Placental pericyte (primary cell): Measurements from ENCODE around the gene STX12.

DNA sequence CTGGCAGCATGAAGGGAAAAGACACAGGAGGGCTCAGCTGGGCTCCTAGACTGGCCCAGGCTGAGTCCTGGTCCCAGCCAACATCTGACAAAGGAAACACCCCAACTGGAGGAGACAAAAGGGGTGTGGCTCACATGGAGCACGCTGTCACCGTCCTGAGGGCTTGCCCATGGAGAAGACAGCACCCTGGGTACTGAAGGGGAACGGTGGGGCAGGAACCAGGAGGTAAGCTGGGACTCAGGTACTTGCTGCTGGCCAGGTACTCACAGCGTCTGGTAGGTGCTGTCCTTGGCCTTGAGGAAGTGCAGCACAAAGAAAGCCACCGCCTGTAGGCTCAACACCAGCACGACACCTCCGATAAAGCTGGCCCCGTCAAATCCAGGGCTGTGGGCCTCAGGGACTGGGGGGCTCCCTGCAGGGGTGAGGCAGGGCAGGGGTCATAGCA lies 3.3 kb downstream of the CD164L2 start:
- CAGE, long polyA plus RNA: no peak

DNA sequence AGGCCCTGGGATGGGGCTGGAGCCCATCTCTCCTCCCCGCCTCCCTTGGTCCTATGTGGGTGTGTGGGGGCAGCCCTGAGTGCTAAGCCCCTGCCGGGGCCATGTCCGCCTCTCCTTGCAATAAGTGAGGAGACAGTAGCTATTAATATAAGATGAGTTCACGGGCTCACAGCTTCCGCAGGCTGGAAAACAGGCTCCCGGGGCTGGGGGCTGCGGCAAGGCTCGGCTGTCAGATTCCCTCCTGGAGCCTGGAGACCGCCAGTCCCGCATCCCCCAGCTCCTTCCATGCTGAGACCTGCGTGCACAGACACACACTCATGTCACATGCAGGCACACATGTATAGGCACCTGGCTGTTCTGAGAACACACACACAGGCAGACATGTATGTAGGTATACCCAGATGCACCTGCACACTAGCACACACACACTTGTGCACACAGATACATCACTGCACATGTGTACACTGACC lies 7.2 kb downstream of the GPR3 start:
- CAGE, long polyA plus RNA: no peak

DNA sequence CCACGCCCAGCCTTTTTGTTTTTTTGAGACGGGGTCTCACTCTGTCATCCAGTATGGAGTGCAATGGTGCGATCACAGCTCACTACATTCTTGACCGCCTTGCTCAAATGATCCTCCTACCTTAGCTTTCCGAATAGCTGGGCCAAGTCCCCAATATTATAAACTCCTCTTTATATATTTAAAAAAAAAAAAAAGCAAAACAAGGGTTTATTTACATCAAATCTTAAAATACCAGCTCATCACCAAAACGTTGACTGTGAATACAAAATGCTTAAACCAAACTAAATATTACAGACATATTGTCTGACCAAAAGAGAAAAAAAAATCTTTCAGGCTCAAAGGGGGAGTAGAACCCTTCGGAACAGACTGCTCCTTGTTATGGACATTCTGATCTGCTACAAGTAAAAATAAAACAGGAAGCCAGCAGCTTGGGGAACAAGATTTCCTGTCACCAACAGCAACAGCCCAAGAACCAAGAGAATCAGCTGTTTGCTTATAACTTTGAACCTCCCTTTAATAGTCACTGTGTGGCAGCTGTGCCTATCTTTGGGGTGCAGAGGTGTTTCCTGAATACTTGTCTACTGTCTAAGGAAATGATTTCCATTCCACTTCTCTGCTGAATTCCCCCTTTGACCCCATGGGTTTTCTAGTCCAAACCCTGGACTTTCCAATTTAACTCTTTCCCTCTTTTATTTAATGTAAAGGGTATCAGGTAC lies 38.4 kb downstream of the GPR3 start:
- CAGE, long polyA plus RNA: no peak

DNA sequence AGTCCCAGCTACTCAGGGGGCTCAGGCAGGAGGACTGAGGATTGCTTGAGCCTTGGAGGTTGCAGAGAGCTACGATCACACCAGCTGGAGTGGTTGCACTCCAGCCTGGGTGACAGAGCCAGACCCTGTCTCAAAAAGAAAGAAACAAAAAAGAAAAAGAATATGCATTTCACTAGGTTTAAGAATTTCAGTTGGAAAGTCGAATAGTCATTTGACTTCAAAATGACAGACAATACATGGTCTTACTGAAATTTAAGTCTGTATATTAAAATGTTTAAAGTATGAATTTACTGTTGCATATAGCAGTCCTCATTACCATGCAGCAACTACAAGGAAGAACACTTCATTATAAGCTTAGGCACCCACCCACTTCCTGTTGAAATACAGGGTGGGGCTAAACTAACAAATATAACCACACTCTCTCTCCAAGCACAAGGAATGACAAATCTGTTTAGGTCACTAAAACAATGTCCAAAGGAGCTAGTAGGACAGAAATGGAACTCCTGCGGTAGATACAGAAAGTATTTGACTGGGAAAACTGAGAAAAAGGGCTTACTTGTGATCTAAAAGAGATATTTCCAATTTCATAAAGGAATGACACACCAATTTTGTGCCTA lies 44.0 kb downstream of the GPR3 start:
- CAGE, long polyA plus RNA: no peak

- CAGE, long polyA plus RNA: no peak
These were observed 44.7 kb downstream of the WASF2 start for GRCh38 chr1:27445009-27446000.

GRCh38 chr1:27488007-27489064 lies 1.6 kb downstream of the WASF2 start:
- CAGE, long polyA plus RNA: no peak

DNA sequence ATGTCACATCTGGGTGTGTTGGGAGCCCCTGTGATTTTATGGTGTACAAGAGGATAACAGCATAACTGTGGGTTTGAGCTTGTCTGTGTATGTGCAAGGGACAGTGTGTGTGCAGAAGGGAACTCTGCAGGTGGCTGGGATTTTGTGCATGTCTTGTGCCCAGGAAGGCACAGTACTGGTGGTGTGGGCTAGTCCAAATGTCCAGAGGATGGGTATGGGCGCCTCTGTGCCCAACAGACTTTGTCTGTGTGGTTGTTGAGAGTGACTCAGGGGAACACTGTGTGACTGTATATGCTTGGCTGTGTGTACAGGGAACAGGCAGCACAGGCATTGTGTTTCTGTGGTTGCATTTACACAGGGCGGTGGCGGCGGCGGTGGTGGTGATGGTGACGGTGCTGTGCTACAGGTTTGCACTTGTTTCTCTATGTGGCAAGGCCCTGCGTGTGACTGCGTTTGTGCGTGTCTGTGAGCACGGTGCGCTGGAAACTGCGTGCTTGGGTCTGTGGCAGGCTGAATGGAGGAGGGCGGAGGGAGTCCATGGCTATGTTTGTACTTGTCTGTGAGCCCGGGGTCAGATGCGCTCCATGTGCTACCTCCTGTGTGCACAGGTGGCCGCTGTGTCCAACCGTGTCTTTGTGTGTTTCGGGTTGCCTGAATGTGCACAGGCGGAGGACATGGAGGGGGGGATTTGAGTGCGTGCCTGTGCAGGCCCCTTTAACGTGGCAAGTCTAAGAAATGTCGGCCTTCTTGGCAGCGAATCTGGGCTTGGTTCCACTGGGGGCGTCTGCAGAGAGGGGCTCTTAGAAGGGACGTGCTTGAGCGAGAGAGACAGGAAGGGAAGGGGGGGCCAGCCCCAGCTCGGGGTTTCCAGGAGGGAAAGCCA lies 32.4 kb upstream of the WASF2 start:
- CAGE, long polyA plus RNA: no peak

DNA sequence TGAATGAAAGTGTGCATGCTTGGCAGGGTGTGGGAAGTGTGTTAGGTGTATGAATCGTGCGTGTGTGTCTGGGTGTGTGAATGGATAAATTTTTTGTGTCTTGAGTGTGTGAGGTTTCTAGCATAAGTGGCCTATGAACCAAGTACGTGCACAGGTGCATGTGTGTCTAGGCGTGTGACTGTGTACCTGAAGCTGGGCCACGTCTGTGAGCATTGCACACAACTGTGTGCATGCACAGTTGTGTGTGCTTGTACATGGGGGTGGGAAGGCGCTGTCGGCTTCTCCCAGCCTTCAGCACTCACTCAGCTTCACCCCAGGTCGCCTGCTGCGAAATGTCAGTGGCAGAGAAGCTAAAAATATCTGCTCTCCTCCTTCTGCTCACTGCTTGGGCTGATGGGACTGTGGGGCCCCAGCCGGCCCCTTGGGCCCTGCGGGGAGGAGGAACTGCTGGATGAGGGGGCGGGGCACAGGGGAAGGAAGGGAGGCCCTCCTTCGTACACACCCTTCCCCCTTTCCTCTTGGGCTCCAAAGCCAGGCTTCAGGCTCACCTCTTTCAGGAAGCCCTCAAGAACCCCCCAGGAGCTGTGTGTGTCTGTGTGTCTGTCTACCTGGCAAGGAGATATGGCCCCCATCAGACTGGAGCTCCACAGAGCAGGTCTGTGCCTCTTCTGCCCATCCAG lies 35.4 kb upstream of the WASF2 start:
- CAGE, long polyA plus RNA: no peak

GRCh38 chr1:27526809-27527706 lies 37.1 kb upstream of the WASF2 start:
- CAGE, long polyA plus RNA: no peak

DNA sequence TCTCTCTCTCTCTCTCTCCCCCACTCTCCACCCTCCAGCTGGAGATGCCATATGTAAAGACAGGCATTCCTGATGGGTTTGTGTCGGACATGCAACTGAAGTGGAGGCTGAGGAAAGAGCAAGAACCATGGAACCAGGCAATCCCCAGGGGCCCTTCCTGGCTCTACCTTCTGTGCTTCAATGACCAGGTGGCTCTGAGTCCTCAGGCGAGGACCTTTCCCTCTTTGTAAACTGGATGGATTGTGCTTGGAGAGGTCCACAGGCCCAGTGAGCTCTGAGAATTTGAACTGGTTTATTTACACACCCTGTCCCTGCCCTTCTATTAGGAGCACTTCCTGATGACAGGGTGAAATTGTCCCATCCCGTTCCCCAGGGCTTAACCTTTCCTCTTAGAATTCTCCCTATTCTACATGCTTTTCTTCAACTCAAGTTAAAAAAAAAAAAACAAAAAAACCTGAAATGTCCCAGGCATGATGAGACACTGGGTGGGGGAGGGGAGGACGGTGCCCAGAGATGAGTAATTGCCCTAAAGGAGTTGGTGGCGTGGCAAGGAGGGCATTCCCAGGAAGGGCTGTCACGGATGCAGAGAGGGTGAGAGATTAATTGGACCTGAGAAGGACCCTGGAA lies 50.1 kb upstream of the WASF2 start:
- CAGE, long polyA plus RNA: no peak

DNA sequence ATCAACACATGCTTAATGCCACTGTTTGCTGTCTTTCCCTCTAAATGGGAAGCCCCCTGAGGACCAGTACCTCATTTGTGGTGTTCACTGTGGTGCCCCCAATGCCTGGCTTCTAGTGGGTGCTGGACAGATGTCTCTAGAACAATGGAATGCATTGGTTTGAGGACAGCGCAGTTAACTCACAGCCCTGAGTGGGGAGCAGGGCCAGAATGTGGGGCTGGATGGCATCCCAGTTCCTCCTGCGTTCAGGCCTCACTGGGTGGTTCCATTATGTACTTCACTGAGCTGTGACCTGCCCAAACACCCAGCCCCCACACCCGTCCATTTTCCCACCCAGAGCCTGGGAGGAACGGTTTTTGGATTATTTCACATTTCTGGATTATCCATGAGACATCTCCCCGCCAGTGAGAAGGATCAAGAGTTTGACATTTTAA lies 55.2 kb upstream of the WASF2 start:
- CAGE, long polyA plus RNA: no peak

- CAGE, long polyA plus RNA: no peak
These were observed 33.4 kb downstream of the AHDC1 start for GRCh38 chr1:27570377-27571047.

GRCh38 chr1:27611603-27612081 lies 7.7 kb upstream of the AHDC1 start:
- CAGE, long polyA plus RNA: no peak

GRCh38 chr1:27618396-27618864 lies 14.5 kb upstream of the AHDC1 start:
- CAGE, long polyA plus RNA: no peak

DNA sequence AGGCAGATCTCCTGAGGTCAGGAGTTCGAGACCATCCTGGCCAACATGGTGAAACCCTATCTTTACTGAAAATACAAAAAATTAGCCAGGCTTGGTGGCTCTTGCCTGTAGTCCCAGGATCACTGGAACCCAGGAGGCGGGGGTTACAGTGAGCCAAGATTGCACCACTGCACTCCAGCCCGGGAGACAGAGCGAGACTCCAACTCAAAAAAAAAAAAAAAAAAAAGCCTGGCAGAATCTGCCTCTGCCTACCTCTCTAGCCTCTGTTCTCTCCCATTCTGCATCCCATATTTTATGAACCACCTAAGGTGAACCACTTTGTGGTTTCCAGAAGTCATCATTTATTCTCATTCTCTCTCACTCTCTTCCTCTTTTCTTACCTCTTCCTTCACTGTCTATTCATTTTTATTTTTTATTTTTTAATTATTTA lies 12.9 kb downstream of the FGR start:
- CAGE, long polyA plus RNA: no peak

GRCh38 chr1:27623094-27624049 lies 11.6 kb downstream of the FGR start:
- CAGE, long polyA plus RNA: no peak

- CAGE, long polyA plus RNA: no peak
These were observed 15.7 kb upstream of the FGR start for GRCh38 chr1:27650453-27651351.

DNA sequence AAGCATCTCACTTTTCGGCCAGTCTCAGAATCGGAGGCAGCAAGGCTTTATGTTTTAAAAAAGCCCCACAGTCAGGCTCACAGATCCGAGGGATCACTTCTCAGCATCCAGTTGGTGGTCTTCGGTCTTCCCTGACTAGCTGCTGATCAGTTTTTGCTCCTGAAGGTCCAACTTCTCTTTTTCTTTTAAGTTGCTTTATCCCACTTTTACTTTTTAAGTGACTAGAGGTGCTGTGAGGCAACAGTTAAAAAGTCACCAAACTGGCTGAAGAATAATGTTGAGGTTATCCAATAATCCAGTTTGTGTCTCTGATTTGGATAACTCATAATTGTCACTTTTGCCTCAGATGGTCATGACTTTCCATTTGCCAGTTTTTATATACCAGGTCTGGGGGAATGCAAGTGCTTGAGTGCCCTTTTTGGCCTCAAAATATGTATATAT lies 904 bp downstream of the FAM76A start:
- CAGE, long polyA plus RNA: no peak

DNA sequence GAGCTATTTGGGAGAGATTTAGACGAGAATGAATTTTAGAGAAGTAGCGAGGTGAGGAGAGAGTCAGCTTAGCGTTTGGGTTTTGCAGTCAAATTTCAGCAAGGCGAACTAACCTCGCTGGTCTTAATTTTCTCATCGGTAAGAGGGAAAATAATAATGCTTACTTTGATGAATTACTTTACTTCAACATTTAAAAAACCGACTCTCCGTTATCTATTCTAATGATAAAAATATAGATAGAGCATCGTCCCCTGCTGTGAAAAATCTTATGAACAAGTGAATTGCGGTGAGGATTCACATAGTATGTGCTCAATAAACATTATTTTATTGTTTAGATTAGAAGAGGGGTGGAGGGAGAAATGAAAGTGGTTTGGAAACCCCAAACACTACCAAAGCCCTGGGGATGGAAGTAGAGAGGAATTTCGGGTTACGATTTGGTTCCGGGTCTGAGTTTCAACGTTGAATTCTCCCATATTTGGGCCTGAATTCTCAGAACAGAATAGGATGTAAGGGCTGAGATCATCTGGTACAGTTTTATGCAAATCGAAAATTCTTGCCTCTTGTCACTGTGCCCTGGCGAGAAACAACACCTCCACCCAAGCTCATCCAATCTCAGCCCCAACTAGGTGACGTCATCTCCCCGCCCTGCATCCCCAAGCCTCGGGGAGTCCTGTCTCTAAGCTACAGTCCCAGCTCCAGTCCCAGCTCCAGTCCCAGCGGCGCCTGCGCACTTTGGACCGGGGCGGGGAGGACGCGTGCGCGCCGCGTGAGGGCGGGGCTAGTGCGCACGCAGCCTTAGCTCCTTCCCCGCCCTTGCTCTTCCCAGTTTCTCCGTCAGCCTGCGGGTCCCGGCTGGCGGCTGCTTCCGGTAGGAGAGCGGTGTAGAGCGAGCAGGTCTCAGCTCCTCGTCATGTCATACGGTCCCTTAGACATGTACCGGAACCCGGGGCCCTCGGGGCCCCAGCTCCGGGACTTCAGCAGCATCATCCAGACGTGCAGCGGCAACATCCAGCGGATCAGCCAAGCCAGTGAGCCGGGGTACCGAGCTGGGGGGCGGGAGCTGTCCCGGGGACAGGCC lies at the start of gene STX12:
TSS of gene STX12 (plus strand) at position 822 of the 1,078 bp plus-strand sequence.
- CAGE, long polyA plus RNA: no peak

- CAGE, long polyA plus RNA: no peak
These were observed 19.7 kb downstream of the PPP1R8 start for GRCh38 chr1:27850317-27850737.